ENCODE data around the genes OR4F5, CPTP, TAS1R3 and CCNL2.

DNA sequence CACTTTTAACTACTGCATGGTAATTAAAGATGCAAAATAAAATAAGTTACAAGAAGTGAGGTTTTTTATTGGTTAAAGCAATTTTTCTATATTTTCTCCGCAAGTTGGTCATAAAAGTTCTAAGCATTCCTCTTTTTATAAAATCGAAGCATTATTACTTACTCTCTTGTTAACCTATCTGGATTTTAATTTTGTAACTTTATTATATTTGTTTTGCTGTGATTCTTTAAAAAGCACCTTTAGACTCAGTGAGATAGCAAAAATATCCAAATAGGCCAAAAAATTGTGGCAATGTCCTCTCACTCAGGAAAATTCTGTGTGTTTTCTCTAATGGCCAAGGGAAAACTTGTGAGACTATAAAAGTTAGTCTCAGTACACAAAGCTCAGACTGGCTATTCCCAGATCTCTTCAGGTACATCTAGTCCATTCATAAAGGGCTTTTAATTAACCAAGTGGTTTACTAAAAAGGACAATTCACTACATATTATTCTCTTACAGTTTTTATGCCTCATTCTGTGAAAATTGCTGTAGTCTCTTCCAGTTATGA lies at the start of gene OR4F5:
TSS of gene OR4F5 (plus strand) at position 398 of the 547 bp plus-strand sequence.
- PRO-cap, result no peak

DNA sequence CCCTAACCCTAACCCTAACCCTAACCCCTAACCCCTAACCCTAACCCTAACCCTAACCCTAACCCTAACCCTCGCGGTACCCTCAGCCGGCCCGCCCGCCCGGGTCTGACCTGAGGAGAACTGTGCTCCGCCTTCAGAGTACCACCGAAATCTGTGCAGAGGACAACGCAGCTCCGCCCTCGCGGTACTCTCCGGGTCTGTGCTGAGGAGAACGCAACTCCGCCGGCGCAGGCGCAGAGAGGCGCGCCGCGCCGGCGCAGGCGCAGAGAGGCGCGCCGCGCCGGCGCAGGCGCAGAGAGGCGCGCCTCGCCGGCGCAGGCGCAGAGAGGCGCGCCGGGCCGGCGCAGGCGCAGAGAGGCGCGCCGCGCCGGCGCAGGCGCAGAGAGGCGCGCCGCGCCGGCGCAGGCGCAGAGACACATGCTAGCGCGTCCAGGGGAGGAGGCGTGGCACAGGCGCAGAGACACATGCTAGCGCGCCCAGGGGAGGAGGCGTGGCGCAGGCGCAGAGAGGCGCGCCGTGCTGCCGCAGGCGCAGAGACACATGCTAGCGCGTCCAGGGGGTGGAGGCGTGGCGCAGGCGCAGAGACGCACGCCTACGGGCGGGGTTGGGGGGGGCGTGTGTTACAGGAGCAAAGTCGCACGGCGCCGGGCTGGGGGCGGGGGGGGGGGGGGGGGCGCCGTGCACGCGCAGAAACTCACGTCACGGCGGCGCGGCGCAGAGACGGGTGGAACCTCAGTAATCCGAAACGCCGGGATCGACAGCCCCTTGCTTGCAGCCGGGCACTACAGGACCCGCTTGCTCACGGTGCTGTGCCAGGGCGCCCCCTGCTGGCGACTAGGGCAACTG lies 115.9 kb downstream of the OR4F5 start:
- PRO-cap, result no peak

DNA sequence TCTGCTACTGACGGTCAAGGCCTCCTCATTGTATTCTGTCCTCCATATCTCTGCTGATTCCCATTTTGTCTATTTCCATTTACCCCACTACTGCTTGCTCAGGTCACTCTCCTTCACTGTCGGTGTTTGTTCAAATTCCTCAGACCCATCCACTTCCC lies 97.2 kb upstream of the SAMD11 start:
- PRO-cap, result no peak

GRCh38 chr1:924403-925521 lies 1.0 kb downstream of the SAMD11 start:
- PRO-cap, result unidirectional peak, minus-strand start at chr1:924996

DNA sequence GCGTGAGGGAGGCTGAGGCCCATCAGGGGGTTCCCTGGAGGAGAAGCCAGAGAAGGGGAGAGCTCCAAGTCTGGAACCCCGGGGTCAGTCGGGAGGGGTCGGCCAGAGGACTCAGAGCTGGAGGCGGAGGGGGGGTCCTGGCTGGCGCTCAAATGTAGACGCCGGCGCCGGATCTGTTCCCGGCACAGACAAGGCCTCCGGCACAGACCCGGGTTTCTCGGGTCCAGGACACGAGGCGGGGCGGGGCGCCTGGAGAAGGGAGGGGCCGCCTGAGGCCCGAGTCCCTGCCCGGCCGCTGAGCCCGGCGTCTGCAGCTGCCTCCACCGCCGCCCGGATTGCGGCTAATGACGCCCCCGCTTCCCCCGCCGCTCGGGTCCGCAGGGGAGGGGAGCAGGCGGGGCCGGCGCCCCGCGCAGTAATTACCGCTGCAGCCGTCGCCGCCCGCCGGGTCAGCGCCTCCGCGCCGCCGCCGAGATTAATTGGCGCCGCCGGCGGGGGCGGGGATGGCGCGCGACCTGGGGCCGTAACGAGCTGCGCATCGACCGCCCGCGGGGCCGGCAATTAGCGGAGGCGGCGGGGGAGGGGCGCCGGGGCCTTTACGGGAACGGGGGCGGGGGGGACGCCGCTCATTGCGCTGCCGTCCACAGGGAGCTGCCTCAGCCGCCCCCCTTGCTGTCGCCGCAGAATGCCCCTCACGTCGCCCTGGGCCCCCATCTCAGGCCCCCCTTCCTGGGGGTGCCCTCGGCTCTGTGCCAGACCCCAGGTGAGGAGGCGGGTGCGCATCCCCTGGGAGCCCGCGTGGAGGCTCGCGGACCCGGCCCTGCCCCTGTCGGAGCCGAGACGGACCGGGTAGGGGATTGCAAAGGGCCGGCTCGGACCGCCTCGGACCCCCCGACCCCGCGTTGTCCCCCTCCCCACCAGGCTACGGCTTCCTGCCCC lies 17.3 kb downstream of the NOC2L start:
- PRO-cap, result bidirectional peak, plus-strand start at position 503 of the sequence, minus-strand start at position 332 of the sequence

DNA sequence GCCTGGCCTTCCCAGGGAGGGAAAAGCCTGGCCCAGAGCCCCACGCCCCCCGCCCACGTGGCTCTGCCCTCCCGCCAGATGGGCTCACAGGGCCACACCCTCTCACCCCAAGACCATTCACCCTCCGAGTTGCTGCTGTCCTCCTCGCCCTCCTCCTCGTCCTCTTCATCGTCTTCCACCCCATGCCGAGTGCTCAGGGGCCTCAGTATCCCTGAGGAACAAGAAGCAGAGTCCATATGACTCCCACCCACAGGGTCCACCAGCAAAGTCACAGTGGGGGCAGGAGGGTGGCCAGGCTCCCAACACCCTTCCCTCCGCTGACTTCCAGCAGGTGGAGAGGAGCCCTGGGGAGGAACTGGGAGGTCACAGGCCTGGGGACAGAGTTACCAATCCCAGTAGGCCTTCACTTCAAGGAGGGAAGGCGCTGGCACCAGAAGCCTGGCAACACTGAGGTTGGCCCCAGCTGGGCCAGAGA lies 14.1 kb downstream of the NOC2L start:
- PRO-cap, result no peak

DNA sequence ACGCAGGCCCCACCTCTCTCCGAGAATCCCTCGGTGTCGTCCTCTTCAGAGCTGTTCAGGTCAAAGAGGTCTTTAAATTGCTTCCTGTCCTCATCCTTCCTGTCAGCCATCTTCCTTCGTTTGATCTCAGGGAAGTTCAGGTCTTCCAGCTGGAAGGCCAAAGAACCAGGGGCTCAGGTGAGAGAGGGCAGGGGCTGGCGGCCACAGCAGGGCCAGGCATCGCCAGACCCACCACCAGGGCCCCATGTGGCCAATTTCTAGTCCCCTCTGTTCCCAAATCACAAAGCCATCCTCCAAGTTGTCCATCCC lies 13.6 kb downstream of the NOC2L start:
- PRO-cap, result no peak

DNA sequence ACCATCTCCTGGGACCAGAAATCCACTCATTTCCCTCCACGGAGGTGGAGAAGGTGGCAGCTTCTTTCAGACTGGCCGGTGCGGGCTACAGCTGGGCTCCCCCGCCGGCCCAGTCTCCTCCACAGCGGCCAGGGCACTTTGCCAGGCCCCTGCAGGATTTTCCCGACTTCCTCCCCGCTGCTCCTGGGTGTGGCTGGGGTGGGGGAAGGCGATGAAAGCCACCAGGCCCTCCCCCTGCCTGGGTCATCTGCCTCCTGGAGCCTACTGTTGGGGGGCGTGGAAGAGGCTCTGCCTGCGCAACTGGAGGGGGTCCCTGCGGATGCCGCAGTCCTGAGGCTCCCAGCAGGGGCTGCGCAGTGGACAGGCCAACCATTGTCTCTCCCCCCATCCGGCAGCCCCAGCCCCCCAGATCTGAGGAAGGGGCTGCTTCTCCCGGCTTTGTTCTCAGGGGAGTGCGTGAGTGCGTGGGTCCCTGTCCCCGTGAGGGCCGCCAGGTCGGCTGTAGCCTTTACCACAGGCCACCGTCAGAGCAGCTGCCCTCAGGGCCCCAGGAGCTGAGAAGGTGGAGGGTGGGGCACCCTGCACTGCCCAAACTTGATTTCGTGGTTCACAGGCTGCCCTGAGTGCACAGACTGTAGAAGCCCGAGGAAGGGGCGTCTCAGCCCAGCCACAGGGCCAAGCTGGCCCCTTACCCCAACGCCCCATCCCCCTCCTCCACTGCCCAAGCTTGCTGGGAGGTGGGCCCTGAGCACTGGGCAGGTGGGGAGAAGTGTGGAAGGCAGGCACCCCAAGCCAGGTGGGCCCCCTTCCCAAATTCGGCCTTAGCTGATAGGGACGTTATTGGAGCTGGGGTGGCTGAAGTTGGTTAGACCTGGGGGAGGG lies 1.4 kb downstream of the AGRN start:
- PRO-cap, result no peak

DNA sequence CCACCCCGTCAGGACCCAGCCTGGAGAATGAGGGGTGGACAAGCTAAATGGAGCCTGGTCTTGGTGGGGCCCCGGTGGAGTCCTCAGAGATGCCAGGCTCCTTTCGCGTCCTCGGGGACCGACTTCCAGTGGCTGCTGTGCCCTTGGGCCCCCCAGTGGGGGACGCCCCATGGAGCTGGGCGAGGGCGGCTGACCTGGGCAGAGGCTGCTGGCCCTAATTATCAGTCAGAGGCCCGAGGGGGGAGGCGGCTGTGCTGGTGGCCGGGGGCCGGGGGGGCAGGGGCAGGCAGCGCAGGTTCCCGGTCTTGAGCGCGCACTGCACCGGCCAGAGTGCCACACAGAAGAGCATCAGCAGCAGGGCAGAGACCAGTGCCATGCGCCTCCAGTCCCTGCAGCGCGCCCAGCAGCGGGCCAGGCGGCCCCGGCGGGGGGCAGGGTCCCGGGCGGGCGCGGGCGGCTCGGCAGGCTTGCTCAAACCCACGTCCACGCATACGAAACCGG lies 2.5 kb downstream of the RNF223 start:
- PRO-cap, result no peak

GRCh38 chr1:1079305-1080137 lies 5.4 kb upstream of the RNF223 start:
- PRO-cap, result no peak

DNA sequence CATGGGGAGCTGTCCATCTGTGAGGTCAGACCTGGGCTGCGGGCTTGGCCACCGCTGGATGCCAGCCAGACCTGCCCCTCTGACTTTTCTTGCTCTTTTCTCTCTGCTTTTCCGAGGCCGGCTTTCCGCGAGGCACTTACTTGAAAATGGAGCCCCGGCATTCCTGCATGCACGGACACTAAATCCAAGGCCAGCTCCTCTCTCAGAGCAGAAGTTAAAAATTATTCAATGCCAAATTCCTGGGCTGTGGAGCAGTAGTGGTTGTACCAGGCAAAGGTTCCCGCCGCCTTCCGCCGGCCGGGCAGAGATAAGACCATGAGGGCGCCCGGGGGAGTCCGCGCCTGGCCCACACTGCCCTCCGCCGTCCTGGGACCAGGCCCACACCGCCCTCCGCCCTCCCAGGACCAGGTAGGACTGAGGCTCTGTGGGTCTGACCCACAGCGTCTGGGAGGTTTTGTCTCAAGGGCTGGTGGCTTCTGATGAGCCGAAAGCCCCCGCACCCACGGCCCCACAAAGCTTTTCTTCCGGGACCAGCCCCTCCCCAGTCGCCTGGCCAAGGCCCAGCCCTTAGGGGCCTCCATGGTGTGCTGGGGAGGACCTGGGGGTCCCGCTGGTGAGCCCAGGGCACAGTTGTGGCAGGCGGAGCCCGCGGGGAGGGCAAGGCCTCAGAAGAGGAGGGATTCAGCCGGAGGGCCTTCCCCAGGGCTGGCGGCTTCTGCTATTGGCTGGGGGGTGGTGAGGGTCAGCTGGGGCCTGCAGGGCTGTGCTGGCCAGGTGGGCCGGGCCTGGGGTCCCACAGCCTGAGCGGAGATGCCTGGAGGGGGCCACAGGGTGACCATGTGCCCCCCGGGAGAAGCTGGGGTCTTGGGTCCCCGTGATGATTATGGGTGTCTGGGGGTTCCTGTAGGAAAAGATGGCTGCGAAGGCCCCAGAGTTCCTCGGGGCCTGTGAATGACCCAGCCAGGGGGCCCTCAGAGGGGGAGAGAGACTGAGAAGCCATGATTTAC lies 12.8 kb upstream of the C1orf159 start:
- PRO-cap, result no peak

DNA sequence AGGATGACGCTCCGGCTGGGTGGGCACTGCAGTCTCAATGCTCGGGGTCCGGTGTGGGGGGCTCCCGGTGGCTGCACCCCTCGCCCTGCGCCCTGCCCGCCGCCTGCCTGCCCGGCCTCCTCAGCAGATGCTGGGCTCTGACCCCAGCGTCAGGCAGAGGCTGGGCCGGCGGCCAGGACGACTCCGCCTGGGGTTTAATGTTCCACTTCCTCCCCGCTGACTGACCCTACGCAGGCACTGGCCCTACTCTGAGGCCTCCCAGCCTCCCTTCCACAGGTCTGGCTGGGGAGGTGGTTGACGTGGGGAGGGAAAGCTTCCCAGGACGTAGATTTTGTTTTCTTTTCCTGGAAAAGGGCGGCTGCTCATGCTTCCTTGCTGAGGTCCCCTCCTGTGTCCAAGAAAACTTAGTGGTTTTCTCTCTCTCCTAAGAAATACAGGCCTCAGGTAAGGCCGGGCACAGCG lies 17.5 kb upstream of the C1orf159 start:
- PRO-cap, result no peak

- PRO-cap, result no peak
These were observed 8.1 kb upstream of the TTLL10 start for GRCh38 chr1:1165202-1166293.

DNA sequence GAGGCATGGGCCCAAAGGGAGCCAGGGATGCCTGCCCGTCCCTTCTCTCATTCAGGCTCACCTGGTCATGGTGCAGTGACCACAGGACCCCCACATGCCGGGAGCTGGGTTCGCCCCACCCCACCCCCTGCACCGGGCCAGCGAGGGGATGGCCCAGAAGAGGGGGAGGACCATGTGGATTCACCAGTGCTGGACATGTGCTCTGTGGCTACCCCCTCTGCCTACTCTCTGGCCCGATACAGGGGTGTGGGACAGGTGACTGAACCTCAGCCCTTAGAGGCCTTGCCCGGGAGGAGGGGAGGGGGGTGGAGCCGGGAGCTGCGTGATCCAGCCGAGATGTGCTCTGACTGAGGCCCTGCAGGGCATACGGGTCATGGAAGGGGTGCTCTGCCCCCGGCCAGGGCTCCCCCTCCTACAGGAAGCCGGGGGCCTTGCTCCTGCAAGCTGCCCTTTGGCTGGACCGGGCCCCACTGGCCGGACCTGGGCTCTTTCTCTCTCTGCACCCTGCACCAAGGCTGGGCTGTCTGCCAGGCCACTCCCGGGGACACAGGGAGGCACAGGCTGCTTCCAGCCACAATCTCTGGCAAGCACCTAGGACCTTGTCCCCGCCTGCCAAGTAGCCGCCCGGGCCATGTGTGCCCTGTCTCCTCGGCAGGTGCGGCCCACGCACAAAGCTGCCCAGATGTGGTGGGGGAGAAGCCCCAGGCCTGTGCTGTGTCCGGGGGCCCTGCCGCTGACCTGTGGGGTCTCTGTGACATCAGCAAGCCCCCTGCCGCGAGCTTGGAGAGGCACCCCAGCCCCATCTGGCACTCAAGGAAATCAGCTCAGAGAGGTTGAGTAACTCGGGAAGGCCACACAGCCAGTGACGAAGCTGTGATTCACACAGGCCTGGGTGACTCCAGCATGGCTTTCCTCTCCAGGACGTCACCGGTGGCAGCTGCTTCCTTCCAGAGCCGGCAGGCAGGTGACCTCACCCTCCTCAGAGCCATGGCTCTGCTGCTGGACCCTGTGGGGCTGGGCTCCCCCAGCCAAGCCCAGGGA lies 1.4 kb downstream of the SCNN1D start:
- PRO-cap, result no peak

DNA sequence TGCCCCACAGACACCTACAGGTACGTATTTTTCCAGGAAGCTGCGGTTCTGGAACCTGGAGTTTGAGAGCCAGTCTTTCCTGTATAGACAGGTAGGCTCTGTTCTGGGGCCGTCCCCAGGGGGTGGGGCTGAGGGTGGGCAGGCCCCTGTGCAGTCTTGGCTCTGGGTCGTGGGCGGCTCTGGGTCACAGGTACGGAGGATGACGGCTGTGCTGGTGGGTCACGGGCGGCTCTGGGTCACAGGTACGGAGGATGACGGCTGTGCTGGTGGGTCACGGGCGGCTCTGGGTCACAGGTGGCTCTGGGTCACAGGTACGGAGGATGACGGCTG lies 2.2 kb downstream of the PUSL1 start:
- PRO-cap, result no peak

GRCh38 chr1:1324513-1325671 lies at the start of gene CPTP:
CPTP (plus strand) TSS chr1:1324802.
- PRO-cap, result bidirectional peak, plus-strand start at chr1:1324789, minus-strand start at chr1:1324645

GRCh38 chr1:1331072-1331669 lies at the start of gene TAS1R3:
TAS1R3 (plus strand) TSS chr1:1331280.
- PRO-cap, result no peak

DNA sequence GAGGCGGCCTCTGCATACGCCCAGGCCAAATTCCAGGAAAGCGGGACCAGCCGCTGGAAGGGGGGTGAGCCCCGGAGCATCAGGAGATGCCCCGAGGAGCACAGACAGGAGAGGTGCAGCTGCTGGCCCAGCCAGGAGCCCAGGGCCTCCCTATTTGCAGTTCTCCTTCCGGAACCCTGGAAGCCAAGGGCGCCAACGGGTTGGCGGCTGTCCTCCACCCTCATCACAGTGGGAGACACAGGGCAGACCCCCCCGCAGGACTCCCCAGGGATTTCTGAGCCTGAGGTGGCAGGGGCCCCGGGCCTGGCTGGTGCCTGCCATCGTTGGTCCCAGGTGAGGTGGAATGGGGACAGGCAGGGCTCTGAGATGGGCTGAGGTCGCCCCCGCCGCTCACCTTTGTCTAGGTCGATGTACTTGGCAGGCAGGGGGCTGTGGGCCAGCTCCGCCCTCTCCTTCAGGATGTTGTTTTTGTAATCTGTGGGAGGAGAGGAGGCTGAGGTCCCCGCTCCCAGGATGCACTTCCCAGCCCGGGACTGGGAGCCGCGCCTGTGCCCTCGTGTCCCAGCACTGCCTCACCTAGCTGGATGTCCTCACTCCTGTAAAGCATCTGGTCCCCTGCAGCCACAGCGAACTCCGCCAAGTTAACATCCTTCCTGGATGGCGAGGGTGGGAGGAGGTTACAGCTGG lies 4.4 kb upstream of the DVL1 start:
- PRO-cap, result no peak

DNA sequence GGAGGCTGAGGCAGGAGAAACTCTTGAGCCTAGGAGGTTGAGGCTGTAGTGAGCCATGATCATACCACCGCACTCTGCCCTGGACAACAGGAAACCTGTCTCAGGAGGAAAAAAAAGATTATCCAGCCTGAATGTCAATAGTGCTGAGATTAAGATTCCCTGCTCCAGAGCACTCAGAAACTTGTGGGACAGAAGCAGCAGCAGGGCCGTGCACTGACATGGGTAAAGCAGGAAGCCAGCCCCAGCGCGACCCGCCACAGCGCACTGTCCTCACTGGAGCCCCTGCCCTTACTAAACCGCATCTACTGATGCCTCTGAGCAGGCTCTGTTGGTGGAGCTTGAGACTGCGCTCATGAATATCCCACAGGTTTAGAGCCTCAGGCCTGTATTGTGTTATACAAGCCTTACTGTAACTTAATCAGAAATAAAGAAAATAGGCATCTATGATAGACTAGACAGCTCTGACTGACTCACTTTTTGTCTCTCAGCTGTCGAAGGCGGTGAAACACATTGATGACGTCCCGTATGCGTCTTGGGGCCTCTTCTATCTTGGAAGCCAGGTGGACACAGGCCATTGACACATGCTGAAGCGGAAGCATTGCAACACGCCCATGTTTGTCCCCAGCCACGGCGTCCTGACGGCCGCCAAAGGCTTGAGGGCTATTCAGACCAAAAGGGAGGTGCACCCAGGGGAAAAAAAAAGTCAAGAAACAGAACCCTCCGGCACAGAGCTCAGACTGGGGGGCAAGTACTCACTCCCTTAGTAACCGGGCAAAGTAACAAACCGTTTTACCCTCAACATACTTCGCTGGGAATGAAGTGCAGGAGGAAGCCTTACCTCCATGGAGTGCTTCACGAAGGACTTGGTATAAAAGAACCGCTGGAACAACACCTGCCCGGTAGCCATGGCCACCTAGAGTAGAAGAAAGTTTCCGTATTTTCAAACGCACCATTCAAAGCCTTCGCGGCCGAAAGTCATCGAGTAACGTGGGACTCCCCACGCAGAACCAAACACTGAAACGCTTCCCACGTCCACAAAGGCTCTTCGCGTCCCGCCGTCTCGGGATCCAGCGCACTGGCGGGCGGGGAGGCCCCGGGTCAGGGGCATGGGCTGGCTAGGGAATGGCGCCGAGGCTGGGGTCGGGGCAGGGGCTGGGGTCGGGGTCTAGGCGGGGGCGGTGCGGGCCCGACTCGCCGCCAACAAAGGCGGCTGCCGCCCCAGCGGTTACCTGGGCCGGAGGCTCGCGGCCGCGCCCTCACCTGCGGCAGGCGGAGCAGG lies 937 bp downstream of the CCNL2 start:
- PRO-cap, result no peak

DNA sequence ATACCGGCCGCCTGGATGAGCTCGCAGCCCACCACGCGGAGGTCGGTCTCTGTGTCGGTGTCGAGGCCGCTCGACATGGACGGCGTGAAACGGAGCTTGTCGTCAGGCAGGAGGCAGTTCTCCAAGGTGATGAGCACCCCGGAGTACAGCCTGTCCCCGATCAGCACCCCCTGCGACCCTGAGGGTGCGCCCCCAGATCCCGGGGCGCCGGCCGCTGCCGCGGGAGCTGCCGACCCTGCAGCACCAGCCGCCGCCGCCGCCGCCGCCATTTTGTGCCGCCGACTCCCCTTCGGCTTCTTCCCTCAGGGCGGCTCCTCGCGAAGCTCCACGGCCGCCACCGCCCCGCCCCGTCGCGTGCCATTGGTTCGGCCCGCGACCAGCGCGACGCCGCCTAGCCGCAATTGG lies at the start of gene CCNL2:
TSS of gene CCNL2 (minus strand) at position 298 of the 405 bp plus-strand sequence.
- PRO-cap, result bidirectional peak, plus-strand start outside the sequence, minus-strand start at position 300 of the sequence